Bronchial lymph node (tissue), 1 donor: ENCODE data around the genes CLRN2 and PACRGL.

- PRO-cap: no peak
Observed at GRCh38 chr4:16196414-16196980, 29.8 kb downstream of the TAPT1 start.

GRCh38 chr4:16259843-16260310, 33.6 kb upstream of the TAPT1 start:
- PRO-cap: no peak

- PRO-cap: no peak
Observed at GRCh38 chr4:16742461-16742859, 156.0 kb downstream of the LDB2 start.

GRCh38 chr4:16893397-16893696, 5.1 kb downstream of the LDB2 start:
- PRO-cap: unidirectional peak, plus-strand start at chr4:16893543

DNA sequence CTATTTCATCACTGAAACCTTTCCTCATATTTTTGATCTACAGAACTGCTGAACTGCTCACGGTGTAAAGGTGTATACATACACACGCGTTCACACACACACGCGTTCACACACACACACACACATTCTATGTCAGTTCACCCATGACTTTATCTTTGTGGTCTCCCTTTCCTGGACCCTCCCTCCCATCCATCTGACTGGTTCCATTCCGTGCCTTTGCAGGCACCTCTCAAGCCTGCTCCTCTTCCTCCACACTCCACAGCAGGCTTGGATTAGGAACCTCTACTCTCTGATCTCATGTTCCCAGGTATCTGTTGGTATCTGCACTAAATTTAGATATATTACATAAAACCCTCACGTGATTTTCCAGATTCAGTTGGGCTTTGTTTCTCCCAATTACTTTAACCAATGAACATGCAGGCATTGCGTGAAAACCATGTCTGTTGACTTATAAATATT, 305.2 kb downstream of the QDPR start:
- PRO-cap: no peak

DNA sequence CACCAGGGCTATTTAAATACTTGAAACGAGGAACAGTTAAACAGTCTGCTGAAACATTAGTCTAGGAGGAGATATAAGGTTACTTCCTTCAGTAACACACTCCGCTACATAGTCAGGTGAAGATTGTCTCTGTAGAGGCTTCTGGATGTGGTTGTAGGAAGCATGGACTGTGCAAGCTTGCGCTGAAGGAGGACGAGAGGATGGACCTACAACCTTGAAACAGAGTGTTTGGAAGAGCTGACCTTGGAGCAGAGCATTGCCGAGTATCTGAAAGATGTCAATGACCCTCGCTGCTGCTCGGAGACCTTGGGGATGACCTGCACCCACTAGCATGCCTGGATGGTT, at the start of gene CLRN2:
Gene CLRN2 (plus strand): TSS at position 230 of the 345 bp plus-strand sequence.
- PRO-cap: no peak

DNA sequence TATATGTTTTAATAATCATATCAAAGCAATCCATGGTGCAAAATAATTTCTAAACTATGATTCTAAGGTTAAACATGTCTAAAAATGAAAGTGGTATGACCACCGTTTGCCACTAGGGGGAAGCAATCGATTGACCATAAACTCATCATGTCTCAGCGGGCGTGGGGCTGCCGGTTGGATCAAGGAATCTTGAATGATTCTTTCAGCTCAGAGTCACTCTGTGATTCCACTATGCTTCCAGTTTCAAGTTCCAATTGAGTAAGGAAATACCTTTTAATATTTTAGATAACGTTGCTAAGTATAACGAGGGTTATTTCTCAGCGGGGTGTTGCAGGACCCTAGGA, 27.9 kb upstream of the LAP3 start:
- PRO-cap: no peak

DNA sequence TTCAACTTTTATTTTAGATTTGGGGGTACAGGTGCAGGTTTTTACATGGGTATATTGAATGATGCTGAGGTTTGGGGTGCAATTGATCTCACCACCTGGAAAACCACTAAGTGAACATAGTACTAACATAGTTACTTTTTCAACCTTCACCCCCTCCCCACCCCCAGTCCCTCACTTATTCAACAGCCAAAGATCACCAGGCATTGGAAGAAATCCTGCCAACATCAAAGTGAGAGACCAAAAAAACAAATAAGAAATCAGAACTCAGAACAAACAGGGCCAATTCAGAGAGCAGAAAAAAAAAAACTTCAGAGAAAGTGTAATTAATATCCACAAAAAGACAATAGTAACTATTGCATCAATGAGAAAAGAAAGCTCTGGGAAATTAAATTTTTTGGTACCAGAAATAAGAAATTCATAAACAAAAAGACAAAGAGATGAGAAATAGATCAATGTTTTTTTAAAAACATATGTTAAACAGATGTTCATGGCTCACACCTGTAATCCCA, 20.5 kb upstream of the LAP3 start:
- PRO-cap: no peak

DNA sequence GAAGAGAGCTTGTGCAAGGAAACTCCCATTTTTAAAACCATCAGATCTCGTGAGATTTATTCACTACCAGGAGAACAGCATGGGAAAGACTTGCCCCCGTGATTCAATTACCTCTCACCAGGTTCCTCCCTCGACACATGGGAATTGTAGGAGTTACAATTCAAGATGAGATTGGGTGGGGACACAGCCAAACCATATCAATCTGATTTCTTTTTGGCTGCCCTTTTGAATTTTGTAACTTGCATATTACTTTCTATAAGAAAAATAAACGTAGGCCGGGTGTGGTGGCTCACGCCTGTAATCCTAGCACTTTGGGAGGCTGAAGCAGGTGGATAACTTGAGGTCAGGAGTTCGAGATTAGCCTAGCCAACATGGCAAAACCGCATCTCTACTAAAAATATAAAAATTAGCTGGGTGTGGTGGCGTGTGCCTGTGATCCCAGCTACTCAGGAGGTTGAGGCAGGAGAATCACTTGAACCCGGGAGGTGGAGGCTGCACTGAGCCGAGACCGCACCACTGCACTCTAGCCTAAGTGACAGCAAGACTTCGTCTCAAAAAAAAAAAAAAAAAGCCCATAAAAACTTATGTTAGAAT, 8.5 kb downstream of the MED28 start:
- PRO-cap: no peak

DNA sequence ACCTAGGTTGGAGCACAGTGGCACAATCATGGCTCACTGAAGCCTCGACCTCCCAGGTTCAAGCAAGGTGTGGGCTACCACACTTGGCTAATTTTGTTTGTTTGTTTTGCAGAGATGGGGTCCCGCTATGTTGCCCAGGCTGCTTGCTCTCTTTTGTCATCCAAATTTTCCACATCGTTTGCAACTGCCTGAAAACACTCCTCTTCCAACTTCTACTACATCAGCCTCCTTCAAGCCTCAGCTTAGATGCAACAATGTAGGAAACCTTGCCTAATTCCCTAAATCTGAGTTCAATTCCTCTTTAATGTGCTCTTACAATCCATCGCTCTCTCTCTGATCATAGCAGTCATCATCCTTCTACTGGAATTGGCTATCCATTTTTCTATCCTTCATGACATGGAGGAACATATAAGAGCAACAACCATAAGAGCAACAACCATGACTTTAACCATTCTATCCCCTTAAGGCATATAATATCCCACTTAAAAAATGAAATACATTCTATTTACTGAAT, 59.5 kb downstream of the NCAPG start:
- PRO-cap: no peak

- PRO-cap: no peak
Observed at GRCh38 chr4:20178557-20178810, 73.2 kb upstream of the SLIT2 start.

DNA sequence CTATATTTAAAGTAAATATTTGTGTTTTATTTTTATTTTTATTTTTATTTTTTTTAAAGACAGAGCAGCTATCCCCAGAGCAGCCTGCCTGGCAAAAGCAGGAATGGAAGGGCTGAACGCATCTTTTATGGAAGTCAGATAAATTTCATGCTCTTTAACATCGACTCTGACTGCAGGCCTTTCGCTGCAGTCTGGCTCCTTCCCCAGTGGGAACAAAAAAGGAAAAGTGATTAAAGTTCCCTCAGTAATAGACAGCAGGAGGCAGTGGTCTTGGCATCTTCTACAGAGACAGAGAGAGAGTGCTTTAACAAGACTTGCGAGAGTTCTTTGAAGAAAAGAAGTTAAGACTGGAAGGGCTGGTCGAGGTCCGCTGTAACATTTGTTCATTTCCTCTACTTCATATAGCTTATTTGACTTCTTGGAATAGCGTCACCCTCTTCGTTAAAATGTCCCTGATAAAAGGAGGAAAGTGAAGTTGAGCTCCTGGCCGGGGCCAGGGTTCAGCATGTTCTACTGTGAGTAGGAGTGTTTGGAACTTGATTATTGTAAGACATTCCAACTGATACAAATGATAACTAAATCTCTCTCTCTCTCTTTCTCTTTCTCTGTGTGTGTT, 179.8 kb downstream of the SLIT2 start:
- PRO-cap: no peak

GRCh38 chr4:20567058-20567628, 133.1 kb upstream of the PACRGL start:
- PRO-cap: no peak

DNA sequence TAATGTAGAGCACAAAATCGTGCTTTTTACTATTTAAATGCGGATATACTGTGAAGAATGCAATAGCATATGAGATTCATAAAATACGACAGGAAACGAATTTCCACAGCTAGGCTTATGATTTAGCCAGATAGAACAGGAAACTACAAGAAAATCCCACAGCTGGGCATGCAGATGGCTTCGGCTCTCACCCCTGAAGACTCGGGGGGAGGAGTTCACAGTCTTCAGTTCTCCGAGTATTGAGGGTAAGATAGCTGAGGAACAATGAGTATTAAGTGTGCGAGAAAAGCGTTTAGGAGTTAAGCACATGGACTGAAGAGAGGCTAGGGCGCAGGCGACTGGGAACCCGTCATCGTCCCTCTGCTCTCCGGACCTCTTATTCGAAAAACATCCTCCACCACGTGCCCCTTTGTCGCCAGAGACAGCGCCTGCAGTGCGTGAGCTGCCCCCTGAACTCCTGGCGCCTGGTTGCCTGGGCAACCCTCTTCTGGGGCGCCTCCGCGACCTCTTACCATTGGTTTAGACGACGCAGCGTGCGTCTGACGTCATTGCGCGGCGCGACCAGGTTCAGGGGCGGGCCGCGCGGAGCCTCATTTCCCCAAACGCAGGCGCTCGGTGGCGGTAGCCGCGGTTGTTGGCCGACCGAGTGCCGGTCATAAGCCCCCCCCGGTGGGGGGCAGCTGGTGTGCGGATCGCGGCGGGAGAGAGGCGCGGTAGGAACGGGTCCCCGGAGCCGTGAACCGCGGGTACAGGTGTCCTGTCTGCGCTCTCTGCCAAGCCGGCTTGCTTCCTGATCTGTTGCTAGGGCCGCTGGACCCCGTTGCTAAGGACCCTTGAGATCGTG, at the start of gene PACRGL:
Gene PACRGL (plus strand): TSS at position 593 of the 844 bp plus-strand sequence.
- PRO-cap: bidirectional peak, plus-strand start at position 548 of the sequence, minus-strand start at position 459 of the sequence

DNA sequence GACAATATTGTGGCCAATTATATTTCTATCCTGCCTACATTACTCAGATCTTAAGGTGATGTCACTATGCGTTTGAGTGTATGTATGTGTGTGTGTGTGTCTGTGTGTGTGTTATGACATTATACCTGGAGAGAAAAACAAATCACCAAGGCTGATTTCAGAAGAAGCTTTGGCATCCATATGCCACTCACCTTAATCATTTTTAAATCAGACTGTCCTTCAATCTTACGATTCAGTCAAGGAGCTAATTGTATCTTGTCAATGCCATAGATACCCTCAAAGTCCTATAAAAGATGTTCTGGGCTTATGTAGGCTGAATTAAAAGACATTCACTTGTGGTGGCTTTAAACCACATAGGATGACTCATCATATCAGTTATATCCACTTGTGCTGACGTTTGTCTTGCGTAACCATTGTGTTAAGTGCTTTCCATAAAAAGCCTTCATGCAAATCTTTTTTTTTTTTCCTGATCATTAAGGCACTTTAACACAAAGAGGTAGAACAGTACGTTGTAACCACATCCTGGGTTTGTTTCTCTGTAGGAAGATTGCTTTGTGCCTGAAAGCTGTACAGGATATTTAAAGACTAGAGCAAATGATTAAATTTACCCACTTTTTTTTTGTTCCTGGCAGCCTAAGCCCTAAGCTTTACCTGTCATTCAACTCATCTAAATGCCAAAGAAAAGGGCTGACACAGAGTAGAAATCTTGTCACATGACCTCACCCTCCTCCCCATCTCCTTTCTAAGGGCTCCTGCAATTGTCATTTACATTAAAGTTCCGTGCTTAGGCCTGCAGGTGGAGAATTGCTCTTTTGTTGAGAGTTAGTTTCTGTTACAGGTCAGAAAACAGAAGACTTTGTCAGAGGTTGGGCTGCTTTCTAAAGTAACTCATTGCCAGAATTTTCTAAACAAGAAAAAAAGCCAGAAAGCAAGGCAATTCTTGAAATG, 555.9 kb downstream of the PPARGC1A start:
- PRO-cap: bidirectional peak, plus-strand start at position 611 of the sequence, minus-strand start at position 320 of the sequence; bidirectional peak, plus-strand start at position 823 of the sequence, minus-strand start at position 673 of the sequence

GRCh38 chr4:23718096-23718382, 171.8 kb downstream of the PPARGC1A start:
- PRO-cap: no peak

GRCh38 chr4:23788374-23789019, 101.3 kb downstream of the PPARGC1A start:
- PRO-cap: no peak

GRCh38 chr4:23876770-23877021, 13.2 kb downstream of the PPARGC1A start:
- PRO-cap: no peak

GRCh38 chr4:23920710-23921525, 31.1 kb upstream of the PPARGC1A start:
- PRO-cap: no peak

DNA sequence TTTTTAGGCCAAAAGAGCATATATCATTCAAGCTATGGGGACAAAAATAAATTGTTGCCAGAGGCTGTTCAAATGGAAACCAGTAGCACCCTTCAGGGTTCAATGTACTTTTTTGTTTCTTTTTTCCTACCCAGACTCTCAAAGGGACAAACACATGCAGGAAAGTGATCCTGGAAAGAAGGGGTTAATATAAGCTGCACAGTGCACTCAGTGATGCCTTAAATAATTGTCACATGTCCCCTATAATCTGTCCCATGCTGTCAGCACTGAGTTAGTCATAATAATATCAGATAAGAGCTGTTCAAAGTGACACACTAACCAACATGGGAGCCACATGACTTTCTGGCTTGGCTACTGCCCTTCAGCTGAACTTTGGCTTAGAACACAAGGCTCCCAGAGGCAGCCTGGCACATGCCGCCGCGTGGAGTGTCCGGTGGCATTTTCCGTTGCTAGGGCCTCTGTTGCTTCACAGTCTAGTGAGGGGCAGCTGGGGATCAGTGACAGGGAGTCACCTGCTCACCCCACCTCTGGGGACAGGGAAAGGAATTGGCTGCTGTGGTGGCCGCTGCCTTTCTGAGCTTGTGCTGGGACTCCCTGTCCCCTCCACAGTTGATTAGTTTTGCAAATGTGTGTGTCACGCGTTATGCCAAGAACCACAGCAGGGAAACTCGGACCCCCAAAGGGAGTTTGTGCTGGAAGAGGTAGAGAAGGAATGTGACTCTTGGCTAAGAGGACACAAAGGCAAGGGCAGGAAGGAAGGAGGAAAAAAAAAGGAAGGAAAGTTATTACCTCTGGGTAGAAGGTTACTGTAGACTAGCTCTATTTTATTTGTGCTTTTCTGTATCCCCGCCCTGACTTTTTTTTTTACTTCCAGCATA, 41.0 kb upstream of the PPARGC1A start:
- PRO-cap: no peak